Measurements from ENCODE around the gene TRPV2.

DNA sequence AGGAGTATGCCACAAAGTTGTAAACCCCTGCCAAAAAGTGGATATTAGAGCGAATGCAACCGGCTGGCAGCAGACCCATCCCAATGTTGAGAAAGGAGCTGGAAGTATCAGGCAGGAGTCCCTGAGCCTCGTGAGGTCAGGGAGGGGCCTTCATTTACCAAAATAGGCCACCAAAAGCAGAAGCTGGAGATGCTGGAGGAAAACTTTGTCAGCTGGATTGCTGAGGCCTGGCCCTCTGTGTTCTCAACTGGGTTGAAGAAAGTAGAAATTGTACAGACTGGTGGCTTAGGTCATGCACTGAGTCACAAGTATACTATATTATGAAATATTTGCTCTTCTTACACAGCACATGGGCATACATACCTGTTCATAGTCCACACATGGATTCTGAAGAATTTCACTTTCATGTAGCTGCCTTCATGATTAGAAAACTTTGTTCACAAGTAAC, 23.2 kb upstream of the TEKT3 start:
- PRO-cap, 4 experiments, result no peak in any of the 4 experiments
- RAMPAGE, long total RNA, 4 experiments, result no peak in any of the 4 experiments

DNA sequence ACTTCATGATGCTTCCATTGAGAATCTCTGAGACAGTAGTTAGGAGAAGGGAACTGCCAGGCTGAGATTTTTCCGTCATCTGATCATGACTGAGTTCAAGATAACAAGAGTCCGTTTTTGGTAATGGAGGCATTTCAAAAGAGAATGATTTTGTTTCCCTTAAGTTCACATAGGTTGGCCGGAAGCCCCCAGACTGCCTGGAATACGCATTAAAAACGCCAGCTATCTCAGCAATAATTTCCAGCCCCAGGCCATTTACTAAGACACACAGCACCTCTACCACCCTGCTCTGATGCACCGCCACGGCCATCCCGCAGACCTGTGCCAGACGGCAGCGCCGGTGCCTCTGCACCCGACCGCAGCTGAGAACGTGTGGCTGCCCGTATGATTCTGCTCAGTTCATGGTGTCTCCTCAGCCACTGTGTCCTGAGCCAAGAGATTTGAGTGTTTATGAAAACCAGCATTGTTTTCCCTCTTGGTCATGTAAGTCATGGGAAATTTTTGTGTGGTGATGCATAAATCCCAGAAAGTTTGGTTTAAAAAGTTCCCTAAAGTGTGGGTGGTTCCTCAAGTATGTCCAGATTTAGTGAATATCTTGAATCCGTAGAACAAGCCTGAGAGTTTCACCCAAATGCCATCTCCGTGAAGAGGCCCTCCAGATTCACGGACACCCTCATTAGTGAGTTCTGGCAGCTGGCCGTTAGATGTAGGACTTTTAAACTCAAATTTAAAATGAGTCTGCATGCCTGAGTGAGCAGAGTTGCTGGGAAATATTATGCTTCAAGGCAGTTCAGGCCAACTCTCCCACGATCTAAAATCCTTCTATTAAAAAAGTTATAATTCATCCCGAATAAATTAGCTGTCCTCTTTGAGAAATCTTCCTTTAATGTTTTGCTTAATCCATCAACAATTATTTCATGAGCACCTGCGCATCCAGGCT, 57.7 kb downstream of the CDRT4 start:
- PRO-cap, 4 experiments, result peak in 1 of 4 experiments; most common minus-strand start position 374 of the sequence (in 1)
- RAMPAGE, long total RNA, 4 experiments, result no peak in any of the 4 experiments

GRCh38 chr17:15430807-15431663, 36.4 kb downstream of the CDRT4 start:
- PRO-cap, 4 experiments, result no peak in any of the 4 experiments
- RAMPAGE, long total RNA, 4 experiments, result no peak in any of the 4 experiments

- PRO-cap, 4 experiments, result no peak in any of the 4 experiments
- RAMPAGE, long total RNA, 4 experiments, result no peak in any of the 4 experiments
Measured at GRCh38 chr17:15490522-15491688, 23.5 kb upstream of the CDRT4 start.

DNA sequence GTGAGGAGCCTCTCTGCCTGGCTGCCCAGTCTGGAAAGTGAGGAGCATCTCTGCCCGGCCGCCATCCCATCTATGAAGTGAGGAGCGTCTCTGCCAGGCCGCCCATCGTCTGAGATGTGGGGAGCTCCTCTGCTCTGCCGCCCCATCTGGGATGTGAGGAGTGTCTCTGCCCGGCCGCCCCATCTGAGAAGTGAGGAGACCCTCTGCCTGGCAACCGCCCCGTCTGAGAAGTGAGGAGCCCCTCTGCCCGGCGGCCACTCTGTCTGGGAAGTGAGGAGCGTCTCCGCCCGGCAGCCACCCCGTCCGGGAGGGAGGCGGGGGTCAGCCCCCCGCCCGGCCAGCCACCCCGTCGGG, 77.7 kb upstream of the ADORA2B start:
- PRO-cap, 4 experiments, result no peak in any of the 4 experiments
- RAMPAGE, long total RNA, 4 experiments, result no peak in any of the 4 experiments

DNA sequence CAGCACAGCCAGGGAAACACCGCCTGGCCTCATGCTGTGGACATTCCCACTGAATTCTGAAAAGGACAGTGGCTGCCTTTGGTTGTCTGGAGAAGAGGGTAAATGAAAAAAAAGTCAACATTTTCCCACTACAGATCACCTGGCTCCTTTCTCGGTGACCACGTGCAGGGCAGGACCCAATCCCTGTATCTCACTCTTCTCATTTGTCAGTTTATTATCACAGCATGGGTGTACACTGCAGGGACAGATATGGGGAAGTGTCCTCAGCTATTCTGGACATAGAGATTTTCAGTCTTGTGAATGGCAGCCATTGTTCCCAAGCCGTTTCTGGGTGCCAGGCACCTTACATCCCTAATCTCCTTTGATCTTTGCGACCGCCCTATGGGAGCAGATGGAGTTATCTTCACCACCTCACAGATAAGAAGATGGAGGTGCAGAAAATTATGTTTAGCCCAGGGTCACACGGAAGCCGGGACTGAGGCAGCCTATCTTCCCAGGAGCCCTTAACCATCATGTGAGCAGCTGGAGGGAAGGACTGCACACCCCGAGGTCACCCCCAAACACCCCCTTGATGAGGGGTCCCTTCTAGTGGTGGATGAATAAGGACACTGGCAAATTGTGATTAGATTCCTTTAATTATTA, 7.2 kb downstream of the ADORA2B start:
- PRO-cap, 4 experiments, result no peak in any of the 4 experiments
- RAMPAGE, long total RNA, 4 experiments, result no peak in any of the 4 experiments

DNA sequence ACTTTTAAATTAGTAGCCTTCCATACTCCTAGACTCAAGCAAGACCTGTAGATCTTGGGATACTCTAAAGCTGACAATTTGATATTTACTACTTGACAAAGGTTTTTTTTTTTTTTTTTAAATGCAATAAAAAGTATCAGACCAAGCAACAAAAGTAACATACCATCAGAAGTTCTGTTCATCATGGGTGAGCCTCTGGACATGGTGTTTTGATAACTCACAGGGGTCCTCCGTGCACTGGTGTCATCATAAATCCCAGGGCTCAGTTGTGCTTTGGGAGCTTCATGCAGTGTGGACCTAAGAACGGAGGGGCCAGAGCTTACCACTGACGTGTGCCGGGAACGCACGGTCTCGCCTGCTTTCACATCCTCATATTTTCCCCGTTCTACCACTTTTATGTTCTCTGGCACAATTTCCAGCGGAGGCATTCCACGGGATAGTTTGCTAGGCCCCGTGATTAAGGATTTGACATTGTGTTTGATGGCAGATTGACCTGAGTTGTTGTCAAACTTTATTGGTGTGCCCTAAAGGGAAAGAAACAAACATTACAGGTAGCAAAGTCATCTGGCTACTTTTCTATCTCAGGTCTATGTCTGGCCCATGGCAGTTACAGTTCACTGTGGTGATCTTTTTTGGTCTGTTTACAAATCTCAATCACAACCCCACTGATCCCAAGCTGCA, 70.5 kb downstream of the TTC19 start:
- PRO-cap, 4 experiments, result no peak in any of the 4 experiments
- RAMPAGE, long total RNA, 4 experiments, result no peak in any of the 4 experiments

DNA sequence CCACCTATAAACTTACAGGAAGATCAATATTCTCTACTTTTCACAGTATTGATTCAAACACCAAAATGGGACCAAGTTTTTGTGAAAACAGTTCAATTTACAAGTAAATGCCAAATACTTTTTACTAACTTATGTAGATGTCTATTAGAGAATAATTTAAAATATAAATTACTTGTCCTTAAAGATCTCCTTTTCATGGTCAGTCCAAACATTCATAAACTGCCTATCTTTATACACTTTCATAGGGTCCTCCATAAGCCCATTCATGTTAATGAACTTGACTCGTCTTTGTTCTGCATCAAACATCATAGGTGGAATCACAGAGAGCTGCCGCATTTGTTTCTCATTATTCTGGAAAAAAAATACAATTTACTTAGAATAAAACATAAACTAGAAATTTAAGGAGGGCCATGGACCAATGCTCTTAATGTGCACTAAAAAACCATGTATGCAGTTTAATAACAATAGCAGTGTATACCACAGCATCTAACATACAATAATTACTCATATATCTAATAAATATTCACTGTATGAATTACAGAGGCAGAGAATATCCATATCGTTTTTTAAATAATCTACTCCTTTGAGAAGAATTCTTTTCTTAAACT, 76.4 kb downstream of the NCOR1 start:
- PRO-cap, 4 experiments, result no peak in any of the 4 experiments
- RAMPAGE, long total RNA, 4 experiments, result no peak in any of the 4 experiments

- PRO-cap, 4 experiments, result no peak in any of the 4 experiments
- RAMPAGE, long total RNA, 4 experiments, result no peak in any of the 4 experiments
Measured at GRCh38 chr17:16272889-16273475, 56.0 kb downstream of the PIGL start.

- PRO-cap, 4 experiments, result no peak in any of the 4 experiments
- RAMPAGE, long total RNA, 4 experiments, result no peak in any of the 4 experiments
Measured at GRCh38 chr17:16298066-16298438, 55.2 kb downstream of the CENPV start.

GRCh38 chr17:16374123-16374634, 6.7 kb upstream of the UBB start:
- PRO-cap, 4 experiments, result no peak in any of the 4 experiments
- RAMPAGE, long total RNA, 4 experiments, result no peak in any of the 4 experiments

- PRO-cap, 4 experiments, result peak in 4 of 4 experiments; most common plus-strand start chr17:16415571 (in 4); most common minus-strand start chr17:16415756 (in 3)
- RAMPAGE, long total RNA, 4 experiments, result start-site peak on the plus strand in 3 of 4 experiments, at chr17:16415559-16415813 at its widest, 23 to 205 reads per replicate
Measured at GRCh38 chr17:16415123-16416099, at the start of gene TRPV2. Gene TRPV2, plus strand, starts transcription at chr17:16415571.

GRCh38 chr17:16438194-16438558, 22.8 kb downstream of the TRPV2 start:
- PRO-cap, 4 experiments, result peak in 2 of 4 experiments; most common plus-strand start chr17:16438463 (in 2); most common minus-strand start chr17:16438383 (in 1)
- RAMPAGE, long total RNA, 4 experiments, result no peak in any of the 4 experiments

DNA sequence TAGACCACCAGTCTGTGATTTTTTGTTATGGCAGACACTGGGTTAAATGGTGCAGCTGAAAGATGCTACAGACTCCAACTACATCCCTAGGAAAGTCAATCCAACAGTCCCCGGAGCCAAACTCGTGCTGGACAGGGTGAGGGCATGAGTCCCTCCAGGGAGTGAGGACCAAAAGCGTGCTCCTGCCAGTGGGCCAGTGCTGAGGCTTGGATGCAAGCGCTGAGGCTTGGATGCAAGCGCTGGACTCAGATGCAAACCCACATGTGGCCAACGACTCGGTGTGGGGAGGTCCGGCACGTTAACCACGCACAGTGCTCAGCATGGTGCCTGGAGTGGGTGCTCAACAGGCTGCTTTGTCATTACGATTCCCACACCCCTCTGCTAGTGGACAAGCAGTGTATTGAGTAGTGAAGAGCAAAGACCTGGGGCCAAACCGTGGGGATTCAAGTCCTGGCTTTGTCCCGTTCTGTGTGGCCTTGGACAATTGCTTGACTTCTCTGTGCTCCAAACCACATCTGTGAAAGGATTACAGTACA, 33.6 kb downstream of the TRPV2 start:
- PRO-cap, 4 experiments, result no peak in any of the 4 experiments
- RAMPAGE, long total RNA, 4 experiments, result no peak in any of the 4 experiments

- PRO-cap, 4 experiments, result no peak in any of the 4 experiments
- RAMPAGE, long total RNA, 4 experiments, result no peak in any of the 4 experiments
Measured at GRCh38 chr17:16666453-16667682, 13.2 kb upstream of the ZNF624 start.

- PRO-cap, 4 experiments, result peak in 2 of 4 experiments; most common plus-strand start chr17:16979938 (in 2)
- RAMPAGE, long total RNA, 4 experiments, result start-site peak on the plus strand in 1 of 4 experiments, at chr17:16979915-16979938 at its widest, 9 reads per replicate
Measured at GRCh38 chr17:16979674-16980222, 7.8 kb upstream of the TNFRSF13B start.

- PRO-cap, 4 experiments, result peak in 1 of 4 experiments; most common plus-strand start chr17:16989021 (in 1); most common minus-strand start chr17:16989022 (in 1)
- RAMPAGE, long total RNA, 4 experiments, result no peak in any of the 4 experiments
Measured at GRCh38 chr17:16988707-16989359, 16.9 kb upstream of the TNFRSF13B start.

- PRO-cap, 4 experiments, result no peak in any of the 4 experiments
- RAMPAGE, long total RNA, 4 experiments, result no peak in any of the 4 experiments
Measured at GRCh38 chr17:17010513-17010929, 31.7 kb upstream of the MPRIP start.

GRCh38 chr17:17107789-17108040, 65.5 kb downstream of the MPRIP start:
- PRO-cap, 4 experiments, result peak in 1 of 4 experiments; most common plus-strand start chr17:17107958 (in 1)
- RAMPAGE, long total RNA, 4 experiments, result no peak in any of the 4 experiments

DNA sequence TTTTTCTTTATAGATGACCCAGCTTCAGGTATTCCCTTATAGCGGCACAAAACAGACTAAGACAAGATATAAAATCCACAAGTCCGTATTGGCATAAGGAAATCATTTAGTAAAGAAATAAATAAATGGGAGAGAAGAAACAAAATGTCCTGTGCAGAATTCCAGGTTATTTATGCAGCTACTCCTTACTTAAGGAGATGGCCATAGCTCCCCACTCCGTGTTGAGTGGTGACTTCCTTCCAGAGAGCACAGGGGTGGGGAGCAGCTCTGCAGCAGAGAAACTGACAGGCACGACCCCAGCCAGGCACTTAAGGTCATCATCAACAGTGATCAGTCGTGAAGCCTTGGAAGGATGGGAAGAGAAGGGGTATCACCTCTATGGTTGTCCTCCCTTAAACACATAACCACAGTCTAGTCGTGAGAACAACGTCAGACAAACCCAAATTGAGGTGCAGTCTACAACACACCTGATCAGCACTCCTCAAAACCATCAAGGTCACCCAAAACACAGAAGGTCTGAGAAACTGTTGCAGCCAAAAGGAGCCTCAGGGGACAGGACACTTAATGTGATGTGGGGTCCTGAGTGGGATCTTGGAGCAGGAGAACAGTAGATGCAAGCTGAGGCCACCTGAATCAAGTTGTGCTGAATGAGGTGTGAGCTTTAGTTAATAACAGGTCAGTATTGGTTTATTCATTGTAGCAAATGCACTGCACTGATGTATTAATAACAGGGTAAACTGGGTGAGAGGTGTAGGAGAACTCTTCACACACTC, 68.2 kb downstream of the MPRIP start:
- PRO-cap, 4 experiments, result no peak in any of the 4 experiments
- RAMPAGE, long total RNA, 4 experiments, result no peak in any of the 4 experiments

All from spleen (tissue), 7 donors.